MCF 10A (cell line): ENCODE data around the gene ODC1.

DNA sequence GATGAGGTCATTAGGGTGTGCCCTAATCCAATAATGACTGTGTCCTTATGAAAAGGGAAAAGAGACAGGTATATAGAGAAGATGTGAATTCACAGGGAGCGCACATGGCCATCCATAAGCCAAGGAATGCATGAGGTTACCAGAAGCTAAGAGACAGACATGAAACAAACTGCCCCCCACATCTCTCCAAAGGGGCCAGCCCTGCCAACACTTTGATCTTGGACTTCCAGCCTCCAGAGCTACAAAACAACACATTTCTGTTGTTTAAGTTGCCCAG, 2.2 kb upstream of the HPCAL1 start:
- PRO-cap: no peak
- RRBS: no CpG with 5 or more reads among the region's 1 CpG

- PRO-cap: bidirectional peak, plus-strand start at chr2:10302904, minus-strand start at chr2:10302511
- RRBS: under 1% methylated on average over 28 of the region's 41 CpGs
Measured at GRCh38 chr2:10302377-10302819, 306 bp upstream of the HPCAL1 start.

- PRO-cap: bidirectional peak, plus-strand start at chr2:10408630, minus-strand start at chr2:10408421
- RRBS: no CpG with 5 or more reads among the region's 15 CpGs
Measured at GRCh38 chr2:10407832-10408926, 39.9 kb downstream of the ODC1 start.

- PRO-cap: no peak
- RRBS: 2% methylated on average over 4 of the region's 16 CpGs
Measured at GRCh38 chr2:10409050-10409544, 39.0 kb downstream of the ODC1 start.

DNA sequence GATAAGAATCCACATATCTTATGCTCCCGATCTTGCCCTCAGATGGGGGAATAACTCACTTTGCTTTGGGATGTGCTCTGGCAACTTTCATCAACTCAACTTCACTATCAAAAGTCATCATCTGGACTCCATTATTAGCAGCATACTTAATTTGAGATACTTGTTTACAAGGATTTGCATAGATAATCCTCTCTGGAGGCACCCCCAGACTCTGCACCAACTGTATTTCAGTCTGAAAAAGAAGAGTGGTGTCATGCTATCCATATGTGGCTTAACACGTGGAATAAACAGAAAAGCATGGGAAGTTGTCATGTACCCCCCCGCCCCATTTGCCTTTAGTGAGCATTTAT, 4.1 kb downstream of the ODC1 start:
- PRO-cap: no peak
- RRBS: no CpG with 5 or more reads among the region's 3 CpGs

DNA sequence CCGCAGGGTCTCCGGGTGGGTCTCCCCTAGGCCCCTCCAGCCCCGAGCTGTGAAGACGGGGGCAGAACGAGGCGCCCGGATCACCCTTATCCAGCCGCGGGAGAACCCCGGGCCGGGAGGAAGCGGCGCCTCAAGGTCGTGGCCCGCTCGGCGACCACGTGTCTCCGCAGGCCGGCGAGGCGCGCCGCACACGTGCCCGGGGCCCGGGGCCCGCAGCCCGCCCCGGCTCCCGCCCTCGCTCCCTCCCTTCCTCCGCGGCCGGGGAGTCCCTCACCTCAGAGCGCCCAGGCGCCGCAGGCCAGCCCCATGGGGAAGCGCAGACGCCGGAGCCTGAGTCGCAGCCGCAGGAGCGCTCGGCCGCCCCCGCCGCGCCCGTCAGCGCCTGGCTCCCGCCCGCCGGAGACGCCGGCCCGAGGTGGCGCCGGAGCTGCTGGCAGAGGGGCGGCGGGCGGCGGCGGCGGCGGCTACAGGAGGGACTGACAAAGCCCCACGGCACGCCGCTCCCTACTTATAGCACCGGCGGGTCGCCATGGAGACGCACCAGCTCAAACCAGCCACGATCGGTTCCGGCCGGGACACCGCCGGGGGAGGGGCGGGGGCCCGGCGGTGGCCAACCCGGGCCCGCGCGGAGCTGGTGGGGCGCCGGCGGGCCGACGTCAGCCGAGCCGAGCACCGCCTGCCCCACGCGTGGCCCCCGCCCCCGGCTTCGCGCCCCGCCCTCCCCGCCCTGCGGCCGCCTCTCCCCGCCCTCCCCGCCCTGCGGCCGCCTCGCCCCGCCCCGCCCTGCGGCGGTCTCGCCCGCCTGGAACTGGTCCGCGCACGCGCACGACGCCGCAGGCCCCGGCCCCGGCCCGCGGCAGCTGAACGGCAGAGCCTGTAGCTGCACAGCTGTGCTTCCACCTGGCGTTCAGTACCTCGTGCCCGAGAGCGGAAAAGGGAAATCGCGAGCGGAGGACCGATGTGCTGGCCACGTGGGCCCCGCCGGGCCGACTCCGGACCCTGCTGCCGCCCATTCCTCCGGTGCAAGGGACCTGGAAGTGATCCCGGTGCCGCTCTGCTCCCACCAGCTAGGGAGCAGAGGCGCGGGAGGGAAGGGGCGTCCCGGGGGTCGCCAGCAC, at the start of gene ODC1:
Gene ODC1, minus strand, starts transcription at position 481 of the 1,118 bp plus-strand sequence.
- PRO-cap: bidirectional peak, plus-strand start at position 301 of the sequence, minus-strand start at position 165 of the sequence; bidirectional peak, plus-strand start at position 939 of the sequence, minus-strand start at position 481 of the sequence
- RRBS: 4% methylated on average over 69 of the region's 149 CpGs

- PRO-cap: no peak
- RRBS: no CpG with 5 or more reads among the region's 5 CpGs
Measured at GRCh38 chr2:10709456-10709819, 12.0 kb upstream of the ATP6V1C2 start.

GRCh38 chr2:10843986-10844749, 31.6 kb upstream of the PDIA6 start:
- PRO-cap: no peak
- RRBS: no CpG with 5 or more reads among the region's 17 CpGs

DNA sequence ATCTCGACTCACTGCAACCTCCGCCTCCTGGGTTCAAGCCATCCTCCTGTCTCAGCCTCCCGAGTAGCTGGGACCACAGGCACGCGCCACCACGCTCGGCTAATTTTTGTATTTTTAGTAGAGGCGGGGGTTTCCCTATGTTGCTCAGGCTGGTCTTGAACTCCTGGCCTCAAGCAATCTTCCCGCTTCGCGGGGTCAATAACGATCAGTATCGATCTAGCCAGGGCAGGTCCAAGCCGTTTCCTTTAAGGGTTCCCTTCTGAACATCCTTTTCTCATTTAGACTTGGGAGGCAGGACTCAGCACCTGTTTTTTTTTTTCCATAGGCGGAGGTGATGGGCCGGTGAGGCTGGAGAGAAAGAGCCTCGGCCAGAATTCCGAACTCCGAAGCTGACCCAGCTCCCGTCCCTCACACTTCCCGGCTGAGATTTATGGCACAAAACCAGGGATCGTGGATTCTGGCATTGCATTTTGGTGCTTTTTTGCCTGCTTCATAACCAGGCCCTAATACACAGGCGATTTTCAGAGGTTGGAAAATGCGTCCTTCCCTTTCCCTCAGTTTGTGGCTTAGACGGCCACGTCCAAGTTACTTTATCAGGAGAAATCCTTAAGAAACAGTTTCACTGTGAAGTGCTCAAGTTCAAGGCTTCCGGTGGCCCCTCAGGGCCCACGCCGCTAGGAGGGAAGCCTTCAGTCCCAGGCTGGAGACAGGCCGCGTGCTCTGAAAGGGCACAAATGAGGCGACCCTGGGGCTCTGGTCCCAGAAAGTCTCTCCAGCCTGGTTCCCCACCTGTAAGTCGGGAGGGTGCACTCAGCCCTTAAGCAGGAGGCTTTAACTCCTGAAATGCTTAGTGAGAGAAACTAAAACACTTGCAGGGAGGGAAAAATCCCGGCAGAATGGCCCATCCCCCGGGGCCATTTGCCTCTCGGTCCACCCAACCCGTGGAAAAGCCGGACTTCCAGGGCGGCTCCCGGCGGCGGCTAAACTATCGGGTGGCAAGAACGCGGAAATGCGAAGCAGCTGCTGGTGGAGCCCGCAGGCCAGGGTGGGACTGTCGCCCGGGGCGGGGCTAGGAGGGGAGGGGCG, 883 bp upstream of the SLC66A3 start:
- PRO-cap: bidirectional peak, plus-strand start outside the sequence, minus-strand start at position 987 of the sequence
- RRBS: 30% methylated on average over 14 of the region's 51 CpGs

- PRO-cap: no peak
- RRBS: no CpG with 5 or more reads among the region's 5 CpGs
Measured at GRCh38 chr2:11201831-11202332, 46.6 kb downstream of the SLC66A3 start.

DNA sequence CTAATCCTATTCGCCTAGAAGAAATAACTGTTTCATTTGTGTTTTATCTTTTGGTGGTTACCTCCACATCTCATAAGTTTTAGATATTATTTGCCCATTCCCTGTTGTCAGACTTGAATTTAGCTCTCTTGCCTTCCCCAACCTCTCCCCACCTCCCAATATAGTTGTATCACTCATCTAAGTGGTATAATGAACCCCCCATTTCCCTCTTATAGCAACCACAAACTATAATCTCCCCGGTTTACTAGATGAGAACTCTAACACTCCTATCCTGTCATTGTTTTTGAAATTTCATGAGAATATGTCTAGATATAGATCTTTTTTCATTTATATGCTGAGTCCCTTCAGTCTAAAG, 48.8 kb downstream of the SLC66A3 start:
- PRO-cap: no peak
- RRBS: no CpG with 5 or more reads among the region's 2 CpGs

DNA sequence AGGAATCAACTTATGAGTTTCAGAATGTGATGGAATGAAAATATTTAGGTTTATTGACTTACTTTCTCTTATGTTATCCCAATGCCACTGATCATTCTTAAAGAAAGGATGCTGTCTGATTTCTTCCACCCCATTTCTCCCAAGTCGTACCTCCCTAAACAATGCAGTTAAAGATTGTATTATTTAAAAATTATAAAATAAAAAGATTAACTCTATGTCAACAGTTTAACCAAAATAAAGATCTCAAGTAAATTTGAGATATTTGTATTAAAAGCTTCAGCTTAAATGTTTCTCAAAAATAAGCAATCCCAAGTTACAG, 66.7 kb downstream of the SLC66A3 start:
- PRO-cap: no peak
- RRBS: no CpG with 5 or more reads among the region's 1 CpG

DNA sequence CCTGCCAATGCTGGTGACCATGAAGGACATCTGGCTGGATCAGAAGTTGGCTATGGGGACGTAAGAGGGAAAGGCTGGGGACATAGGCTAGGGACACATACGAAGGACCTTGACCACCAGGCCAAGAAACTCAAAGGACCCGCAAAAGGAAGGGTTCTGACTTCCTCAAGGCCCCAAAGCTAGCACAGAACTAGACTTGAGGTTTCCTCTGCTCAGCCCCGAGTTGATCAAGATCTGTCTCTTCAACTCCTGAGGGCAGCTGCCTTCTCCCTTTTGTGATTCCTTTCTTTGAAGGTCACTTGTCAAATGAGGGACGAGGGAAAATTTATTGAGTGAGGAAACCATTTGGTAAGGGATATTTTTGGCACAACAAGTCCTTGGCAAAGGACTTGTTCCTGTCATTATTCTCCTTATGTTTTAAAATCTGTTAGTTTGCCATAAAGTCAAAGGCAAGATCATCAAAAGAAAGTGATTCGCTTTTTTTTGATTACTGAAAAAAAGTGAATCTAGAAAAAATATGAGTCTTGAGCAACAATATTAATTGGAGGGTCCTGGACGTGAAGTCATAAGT, 12.3 kb upstream of the ROCK2 start:
- PRO-cap: no peak
- RRBS: no CpG with 5 or more reads among the region's 7 CpGs

- PRO-cap: no peak
- RRBS: no CpG with 5 or more reads among the region's 6 CpGs
Measured at GRCh38 chr2:11483966-11484560, 18.1 kb upstream of the E2F6 start.

- PRO-cap: no peak
- RRBS: no CpG with 5 or more reads among the region's 15 CpGs
Measured at GRCh38 chr2:11532159-11533001, 1.5 kb upstream of the GREB1 start.

DNA sequence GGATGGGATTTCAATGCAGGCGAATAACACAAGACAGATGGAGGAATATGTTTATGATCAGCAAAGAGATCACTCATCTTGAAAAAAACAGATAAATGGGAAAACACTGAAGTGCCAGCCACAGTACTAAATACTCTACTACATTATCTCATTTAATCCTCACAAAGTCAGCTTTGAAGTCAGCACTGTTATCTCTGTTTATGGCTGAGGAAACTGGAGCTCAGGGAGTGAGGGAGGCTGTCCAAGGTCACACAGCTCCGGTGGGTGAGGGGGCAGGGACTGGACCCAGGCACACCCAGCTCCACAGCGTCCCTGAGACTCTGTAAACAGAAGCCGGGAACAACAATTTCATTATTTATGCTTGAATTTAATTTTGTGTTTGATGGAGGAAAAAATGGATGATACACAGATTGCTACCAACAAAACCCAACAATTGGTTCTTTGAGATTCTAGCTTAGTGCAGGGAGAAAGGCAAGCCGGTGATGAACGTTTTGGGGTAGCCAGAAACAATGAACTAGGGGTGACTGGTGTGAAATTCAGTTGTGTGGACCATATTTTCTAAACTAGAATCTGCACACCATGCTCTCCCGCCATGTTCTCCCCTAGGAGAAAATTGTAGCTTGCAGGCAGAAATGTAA, 512 bp upstream of the GREB1 start:
- PRO-cap: no peak
- RRBS: 32% methylated on average over 3 of the region's 7 CpGs

DNA sequence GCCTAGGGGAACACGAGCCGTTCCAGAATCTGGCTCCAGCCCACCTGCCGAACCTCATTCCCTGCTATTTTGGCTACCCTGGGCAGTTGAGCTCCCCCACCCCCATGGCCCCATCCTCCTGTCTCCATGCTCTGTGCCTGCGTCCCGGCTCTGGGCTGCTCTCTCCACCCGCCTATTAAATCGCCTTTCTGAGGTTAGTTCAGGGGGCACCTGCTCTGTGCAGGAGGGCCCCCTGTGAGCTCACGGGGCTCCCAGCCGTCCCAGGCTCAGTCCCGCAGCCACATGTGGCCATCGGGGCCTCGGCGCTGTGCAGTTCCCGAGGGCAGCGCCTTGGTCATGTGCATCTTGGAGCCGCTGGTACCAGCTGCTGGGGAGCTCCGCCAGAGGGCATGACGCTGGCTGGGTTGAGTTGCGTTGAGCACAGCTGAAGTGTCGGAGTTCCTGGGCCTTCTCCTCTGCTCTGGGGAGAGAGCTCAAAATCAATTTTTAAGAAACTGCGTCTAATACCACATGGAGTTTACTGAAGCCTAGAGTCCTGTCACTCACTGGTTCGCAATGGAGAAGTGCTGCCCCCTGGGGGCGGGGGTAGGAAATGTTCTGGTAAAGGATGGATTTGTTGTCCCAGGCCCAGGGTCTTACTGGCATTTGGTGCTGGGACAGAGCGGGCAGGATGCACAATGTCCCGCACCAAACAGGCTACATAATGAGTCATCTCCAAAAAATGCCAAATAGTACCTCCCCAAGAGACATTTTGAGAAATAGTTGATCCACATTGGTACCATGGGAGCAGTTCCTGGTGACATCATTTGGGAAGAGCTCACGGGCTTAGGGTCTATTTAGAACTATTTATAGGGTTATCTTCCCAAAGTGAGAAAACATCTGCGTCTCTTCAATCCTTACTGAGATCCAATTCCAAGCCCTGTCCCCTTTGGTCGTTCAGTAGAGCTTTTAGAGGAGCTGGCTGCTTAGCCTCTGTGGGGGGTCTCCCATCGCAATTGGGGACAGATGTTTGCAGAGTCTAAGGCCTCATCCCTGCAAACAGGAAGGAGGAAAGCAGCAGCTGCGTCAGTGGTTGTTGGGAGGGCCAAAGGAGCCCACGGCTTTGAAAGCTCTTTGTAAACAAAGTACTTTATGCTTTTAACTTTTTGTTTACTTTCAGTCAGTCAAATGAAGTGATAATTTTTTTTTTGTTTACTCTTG, 48.9 kb downstream of the GREB1 start:
- PRO-cap: no peak
- RRBS: no CpG with 5 or more reads among the region's 31 CpGs

DNA sequence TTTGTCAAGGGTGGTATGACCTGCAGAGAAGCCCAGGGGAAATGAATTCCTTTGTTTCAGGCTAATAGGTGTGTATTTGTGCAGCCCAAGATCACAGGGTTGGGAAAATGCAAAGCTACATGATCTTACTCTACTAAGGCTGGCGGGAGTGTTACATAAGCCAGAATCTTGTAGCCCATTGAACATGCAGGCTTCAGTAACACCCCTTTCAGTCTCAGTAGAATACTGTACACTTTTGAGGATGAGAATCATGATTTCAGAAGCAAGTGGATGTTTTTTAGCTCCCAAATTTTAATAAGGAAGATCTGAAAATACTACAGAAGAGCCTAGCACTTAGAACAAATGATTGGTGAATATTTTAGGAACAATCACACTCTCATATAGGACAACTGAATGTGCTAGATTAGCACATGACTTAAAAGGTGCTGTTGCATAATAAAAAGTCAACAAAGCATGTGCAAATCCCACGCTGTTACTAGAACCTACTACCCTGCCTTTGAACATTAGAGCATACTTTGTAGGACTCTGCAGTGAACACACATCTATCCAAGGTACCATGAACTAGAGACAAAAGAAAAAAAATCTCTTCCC, 23.8 kb upstream of the LPIN1 start:
- PRO-cap: no peak
- RRBS: no CpG with 5 or more reads among the region's 2 CpGs

GRCh38 chr2:11749491-11750188, 3.2 kb downstream of the LPIN1 start:
- PRO-cap: no peak
- RRBS: no CpG with 5 or more reads among the region's 12 CpGs

DNA sequence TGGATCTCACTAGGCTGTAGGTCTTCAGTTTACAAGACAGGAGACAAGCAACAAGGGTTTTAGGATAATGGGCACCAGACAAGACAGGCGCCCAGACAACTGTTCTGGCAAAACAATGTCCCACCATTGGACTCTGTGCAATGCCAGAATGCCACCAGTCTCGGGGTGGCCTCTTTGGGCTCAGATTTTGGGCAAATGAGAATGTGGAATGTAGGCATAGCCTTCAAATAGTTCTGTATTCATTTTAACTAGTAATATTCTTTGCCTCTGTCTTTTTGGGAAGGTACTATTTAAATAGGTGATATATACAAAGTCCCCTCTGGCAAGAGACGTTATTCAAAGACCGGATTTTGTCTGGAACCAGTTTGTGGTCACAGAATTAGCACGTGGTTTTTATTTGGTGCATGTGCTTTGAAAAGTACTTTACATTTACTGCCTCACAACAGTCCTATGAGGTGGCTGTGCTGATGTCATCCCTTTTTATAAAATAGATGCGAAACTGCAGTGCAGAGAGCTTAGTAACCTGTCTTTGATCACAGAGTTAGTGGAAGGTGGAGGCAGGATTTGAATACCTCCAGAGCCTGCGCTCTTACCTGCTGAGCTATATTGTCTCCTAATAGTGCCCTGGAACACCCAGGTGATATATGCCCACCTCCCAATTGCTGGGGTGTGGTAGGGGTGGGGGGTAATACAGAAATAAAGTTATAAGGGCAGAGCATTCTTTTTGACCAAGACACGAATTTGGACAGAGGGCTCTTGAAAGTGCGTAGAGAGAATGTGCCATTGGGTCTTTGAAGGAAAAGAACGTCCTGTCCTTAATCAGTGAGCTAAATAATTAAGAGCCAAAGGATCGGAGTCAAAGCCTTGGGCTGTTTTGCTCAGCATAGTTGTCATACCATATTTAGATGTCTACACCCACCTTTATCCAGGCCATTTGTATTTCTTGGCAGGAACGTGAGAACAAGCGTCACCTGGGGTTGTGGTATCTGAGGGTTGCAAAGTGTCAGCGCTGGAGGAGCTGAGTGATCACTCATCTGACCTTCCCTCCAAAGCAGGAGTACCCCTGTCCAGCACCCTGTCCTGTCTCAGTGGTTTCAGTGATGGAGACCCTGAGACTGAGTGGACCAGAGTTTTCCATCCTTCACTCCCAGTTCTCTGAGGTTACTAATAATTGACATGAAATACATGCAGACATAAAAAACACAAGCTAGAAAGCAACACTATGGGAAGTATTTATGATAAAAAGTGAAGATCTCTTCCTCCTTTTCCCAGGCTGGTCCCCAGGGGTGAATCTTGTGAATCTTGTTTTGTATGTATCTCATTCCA, 4.2 kb downstream of the LPIN1 start:
- PRO-cap: bidirectional peak, plus-strand start at position 526 of the sequence, minus-strand start at position 488 of the sequence; bidirectional peak, plus-strand start at position 1,025 of the sequence, minus-strand start at position 837 of the sequence
- RRBS: no CpG with 5 or more reads among the region's 14 CpGs